Measurements from ENCODE around the genes SECTM1, CYBC1, FOXK2, FN3KRP and ZNF750.

DNA sequence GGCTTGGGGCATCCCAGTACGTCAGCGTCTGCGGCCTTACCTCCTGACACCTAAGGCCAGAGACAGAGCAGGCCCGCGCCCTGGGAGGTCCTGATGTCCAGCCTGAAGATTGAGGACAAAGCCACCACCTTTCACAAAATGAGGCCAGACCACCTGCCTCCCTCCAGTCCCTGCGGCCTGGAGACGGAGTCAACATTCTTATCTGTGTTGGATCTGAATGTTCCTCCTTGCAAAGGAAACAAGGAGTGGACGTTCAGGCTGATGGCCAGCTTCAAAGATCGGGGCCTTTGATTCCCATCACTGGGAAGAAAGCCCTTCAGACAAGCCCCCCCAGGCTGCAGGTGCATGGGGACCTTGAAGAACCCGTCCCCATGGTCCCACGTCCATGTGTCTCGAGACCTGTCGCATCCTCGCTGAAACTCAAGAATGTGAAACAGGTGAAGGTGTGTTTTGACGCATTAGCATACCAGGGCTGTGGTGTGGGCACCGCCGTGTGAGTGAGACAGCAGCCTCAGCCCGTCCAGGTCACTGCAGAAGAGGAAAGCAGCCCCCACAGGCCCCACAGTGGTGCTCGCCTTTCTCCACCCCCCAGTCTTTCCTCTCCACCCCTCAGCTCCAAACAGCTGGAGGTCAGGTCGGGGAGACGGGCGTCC is 673 bp upstream of the CSNK1D start:
- RRBS, result no CpG with 5 or more reads among the region's 22 CpGs
CAGE:
- cytosol, long polyA plus RNA, result no peak
- long polyA plus RNA, result no peak
- nucleus, long polyA plus RNA, result no peak

GRCh38 chr17:82330414-82330783 is 3.2 kb downstream of the SECTM1 start:
- RRBS, result no CpG with 5 or more reads among the region's 12 CpGs
CAGE:
- cytosol, long polyA plus RNA, result no peak
- long polyA plus RNA, result no peak
- nucleus, long polyA plus RNA, result no peak

GRCh38 chr17:82333652-82334432 is at the start of gene SECTM1:
SECTM1 (minus strand) TSS chr17:82333766.
- RRBS, result 24% methylated on average over 16 of the region's 68 CpGs
CAGE:
- cytosol, long polyA plus RNA, result no peak
- long polyA plus RNA, result no peak
- nucleus, long polyA plus RNA, result no peak

DNA sequence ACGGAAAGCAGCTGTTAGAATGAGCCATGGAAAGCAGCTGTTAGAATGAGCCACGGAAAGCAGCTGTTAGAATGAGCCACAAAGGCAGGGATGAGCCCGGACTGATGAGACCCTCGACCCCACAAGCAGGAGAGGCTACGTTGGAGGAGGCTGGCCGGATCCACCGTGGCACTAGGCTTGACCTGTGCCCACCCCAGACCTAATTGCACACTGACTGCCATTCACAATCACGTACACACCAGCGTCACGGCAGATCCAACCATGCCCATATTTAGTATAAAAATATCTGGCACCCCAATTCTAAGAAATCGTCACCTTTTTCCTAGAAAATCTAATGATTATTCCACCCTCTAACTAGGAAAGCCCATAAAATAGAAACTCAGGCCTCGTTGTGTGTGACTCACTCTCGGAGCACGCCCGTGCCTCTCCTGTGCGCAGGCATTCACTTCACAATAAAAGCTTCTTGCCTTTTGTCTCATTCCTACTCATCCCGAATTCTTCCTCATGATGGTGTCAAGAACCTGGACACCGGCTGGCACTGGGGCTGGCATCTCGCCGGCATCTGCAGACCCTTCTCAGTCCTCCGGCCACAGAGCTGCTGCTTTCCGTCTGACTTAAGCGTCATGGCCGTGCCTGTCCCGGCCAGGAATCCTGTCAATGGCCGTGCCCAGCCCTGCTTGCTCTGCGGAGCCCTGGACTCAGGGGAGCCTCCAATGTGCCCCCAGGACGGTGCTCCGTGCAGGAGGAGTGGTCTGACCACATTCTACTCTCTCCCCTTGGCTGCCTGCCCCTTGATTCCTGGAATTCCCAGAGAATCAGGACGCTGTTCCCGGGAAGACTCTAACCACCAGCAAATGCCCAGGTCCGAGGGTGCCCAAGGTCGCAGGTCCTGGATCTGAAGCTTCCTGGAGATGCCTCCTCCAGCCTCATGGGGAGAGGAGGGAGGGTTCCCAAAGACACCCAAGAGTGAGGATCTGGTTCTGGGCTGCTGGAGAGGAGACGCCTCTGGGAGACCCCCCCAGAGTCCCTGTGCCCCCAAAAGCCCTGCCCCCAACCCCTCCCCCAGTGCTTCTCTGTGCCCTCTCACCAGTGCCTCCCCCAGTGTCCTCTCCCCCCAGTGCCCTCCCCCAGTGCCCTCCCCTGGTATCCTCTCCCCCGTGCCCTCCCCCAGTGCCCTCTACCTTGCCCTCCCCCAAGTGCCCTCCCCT is 5.7 kb upstream of the SECTM1 start:
- RRBS, result 72% methylated on average over 9 of the region's 35 CpGs
CAGE:
- cytosol, long polyA plus RNA, result no peak
- long polyA plus RNA, result no peak
- nucleus, long polyA plus RNA, result no peak

- RRBS, result 89% methylated on average over 3 of the region's 48 CpGs
CAGE:
- cytosol, long polyA plus RNA, result no peak
- long polyA plus RNA, result no peak
- nucleus, long polyA plus RNA, result no peak
Measured at GRCh38 chr17:82448850-82450219, 1.2 kb downstream of the CYBC1 start.

DNA sequence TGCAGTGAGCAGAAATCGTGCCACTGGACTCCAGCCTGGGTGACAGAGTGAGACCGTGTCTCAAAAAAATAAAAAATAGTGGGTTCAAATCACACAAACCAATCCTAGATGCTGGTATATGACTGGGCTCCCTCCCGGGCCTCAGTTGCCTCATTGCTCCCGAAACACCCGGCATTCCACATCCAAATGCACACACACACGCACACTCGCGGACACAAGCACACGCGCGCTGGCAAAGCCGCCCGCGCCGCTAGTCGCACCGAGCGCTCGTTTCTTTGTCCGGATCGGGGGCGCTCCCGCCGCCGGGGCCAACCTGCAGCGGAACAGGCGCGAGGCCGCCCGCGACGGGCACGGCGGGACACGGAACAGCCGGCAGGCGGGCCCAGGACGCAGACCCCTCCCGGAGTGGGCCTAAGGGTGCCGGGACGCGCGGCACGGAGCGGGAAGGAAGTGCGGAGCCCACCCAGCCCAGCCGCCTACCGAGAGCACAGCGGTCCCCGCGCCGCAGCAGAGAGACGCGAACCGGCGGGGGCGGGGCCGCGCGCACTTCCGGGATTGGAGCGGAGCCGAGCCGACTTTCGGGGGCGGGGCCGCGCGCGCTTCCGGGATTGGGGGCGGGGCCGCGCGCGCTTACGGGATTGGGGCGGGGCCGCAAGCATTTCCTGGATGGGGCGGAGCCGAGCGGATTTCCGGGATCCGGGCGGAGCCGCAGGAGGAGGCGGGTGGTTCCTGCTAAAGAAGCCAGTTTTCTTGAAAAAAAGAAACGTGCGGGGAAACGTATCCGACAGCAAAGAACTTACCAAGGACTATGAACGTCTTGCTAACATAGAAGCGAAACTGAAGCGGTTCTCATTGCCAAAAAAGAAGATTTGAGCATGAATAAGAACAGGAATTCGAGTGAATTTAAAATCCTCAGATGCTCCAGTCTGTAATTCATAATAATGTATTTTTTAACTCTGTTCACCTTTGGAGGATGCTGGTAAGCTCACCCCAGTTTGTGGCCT is at the start of gene CYBC1:
Gene CYBC1, minus strand, starts transcription at position 533 of the 1,004 bp plus-strand sequence.
- RRBS, result under 1% methylated on average over 53 of the region's 95 CpGs
CAGE:
- cytosol, long polyA plus RNA, result start-site peak on the minus strand centred at position 499 of the sequence, 25 bp wide, 170 reads
- long polyA plus RNA, result start-site peak on the minus strand centred at position 503 of the sequence, 15 bp wide, 87 and 83 reads in 2 replicates
- nucleus, long polyA plus RNA, result start-site peak on the minus strand centred at position 504 of the sequence, 13 bp wide, 64 reads

GRCh38 chr17:82461460-82462625 is 3.3 kb downstream of the NARF start:
- RRBS, result no CpG with 5 or more reads among the region's 20 CpGs
CAGE:
- cytosol, long polyA plus RNA, result no peak
- long polyA plus RNA, result no peak
- nucleus, long polyA plus RNA, result no peak

DNA sequence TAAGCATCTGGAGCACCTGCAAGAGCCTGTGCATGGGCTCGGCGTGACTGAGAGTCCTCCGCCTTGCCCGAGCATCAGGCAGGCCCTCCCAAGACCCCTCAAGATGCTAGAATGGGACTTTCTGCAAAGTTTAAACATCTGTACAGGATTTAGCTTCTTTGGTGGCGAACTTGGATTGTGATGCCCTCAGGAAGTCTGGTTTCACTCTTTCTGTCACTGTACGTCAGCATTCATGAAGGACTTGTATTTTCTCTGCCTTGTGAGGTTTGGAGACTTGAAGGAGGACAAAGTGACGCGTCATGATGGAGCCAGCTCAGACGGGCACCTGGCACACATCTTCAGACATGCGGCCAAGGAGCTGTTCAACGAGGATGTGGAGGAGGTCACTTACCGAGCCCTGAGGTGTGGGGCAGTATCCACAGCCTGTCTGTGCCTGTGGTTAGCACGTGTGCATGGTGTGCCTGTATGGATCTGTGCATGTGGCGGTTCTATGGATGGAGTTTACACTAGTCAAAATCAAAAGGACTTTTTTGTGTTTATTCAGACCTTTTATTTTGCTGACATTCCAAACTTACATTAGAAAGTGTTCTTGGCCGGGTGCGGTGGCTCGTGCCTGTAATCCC is 26.1 kb downstream of the NARF start:
- RRBS, result no CpG with 5 or more reads among the region's 17 CpGs
CAGE:
- cytosol, long polyA plus RNA, result no peak
- long polyA plus RNA, result no peak
- nucleus, long polyA plus RNA, result no peak

GRCh38 chr17:82519621-82520422 is at the start of gene FOXK2:
FOXK2 (plus strand) TSS chr17:82519732.
- RRBS, result under 1% methylated on average over 51 of the region's 135 CpGs
CAGE:
- cytosol, long polyA plus RNA, result start-site peak on the plus strand at chr17:82519678-82519778, 29 reads
- long polyA plus RNA, result start-site peak on the plus strand at chr17:82519689-82520454, 30 and 24 reads in 2 replicates
- nucleus, long polyA plus RNA, result start-site peak on the plus strand at chr17:82519678-82519952, 26 reads

- RRBS, result no CpG with 5 or more reads among the region's 13 CpGs
CAGE:
- cytosol, long polyA plus RNA, result no peak
- long polyA plus RNA, result no peak
- nucleus, long polyA plus RNA, result no peak
Measured at GRCh38 chr17:82534153-82534923, 14.8 kb downstream of the FOXK2 start.

GRCh38 chr17:82544976-82545460 is 25.5 kb downstream of the FOXK2 start:
- RRBS, result no CpG with 5 or more reads among the region's 11 CpGs
CAGE:
- cytosol, long polyA plus RNA, result no peak
- long polyA plus RNA, result no peak
- nucleus, long polyA plus RNA, result no peak

- RRBS, result no CpG with 5 or more reads among the region's 11 CpGs
CAGE:
- cytosol, long polyA plus RNA, result no peak
- long polyA plus RNA, result no peak
- nucleus, long polyA plus RNA, result no peak
Measured at GRCh38 chr17:82560579-82561125, 41.1 kb downstream of the FOXK2 start.

GRCh38 chr17:82603380-82604816 is 44.3 kb downstream of the WDR45B start:
- RRBS, result no CpG with 5 or more reads among the region's 39 CpGs
CAGE:
- cytosol, long polyA plus RNA, result no peak
- long polyA plus RNA, result no peak
- nucleus, long polyA plus RNA, result no peak

GRCh38 chr17:82627596-82627975 is 20.7 kb downstream of the WDR45B start:
- RRBS, result no CpG with 5 or more reads among the region's 15 CpGs
CAGE:
- cytosol, long polyA plus RNA, result no peak
- long polyA plus RNA, result no peak
- nucleus, long polyA plus RNA, result no peak

- RRBS, result 1% methylated on average over 24 of the region's 78 CpGs
CAGE:
- cytosol, long polyA plus RNA, result start-site peak on the plus strand at chr17:82716728-82716741, 73 reads
- long polyA plus RNA, result no peak
- nucleus, long polyA plus RNA, result start-site peak on the plus strand at chr17:82716666-82716797, 53 reads
Measured at GRCh38 chr17:82715960-82716946, at the start of gene FN3KRP. FN3KRP (plus strand) TSS chr17:82716706.

DNA sequence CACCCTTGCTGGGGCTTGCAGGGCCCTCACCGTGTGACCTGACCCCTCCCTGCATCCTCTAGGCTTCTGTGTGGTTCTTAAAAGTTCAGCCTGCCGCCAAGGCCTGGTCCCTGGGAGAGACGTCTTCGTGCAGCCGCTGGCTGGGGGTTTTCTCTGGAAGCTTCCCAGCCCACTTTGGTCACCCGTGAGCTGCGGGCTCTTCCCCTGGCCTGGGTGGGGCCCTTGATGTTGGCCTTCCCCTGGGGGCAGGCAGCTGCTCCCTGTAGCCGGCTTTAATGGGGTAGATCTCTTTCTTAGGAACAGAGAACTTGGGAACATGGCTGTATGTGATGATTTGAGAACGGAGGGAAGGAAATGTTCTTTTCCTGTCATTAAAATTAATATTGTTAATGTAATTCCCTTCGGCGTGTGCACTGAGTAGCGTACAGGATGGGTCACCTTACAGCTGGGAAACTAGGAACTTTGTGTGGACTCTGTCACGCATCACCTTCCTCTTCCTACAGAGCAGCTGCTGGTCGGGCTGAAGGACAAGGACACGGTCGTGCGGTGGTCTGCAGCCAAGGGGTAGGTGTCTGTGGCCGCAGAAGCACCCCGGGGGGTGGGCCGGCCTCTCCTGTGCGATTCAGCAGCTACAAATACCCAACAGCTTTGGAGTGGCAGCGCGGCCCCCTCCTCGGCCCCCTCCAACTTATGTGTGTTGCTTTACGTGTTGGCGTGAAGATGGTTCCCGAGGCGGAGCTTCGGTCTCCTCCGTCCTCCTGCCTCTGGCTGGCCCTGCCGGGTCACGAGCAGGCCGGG is 32.5 kb downstream of the ZNF750 start:
- RRBS, result no CpG with 5 or more reads among the region's 33 CpGs
CAGE:
- cytosol, long polyA plus RNA, result no peak
- long polyA plus RNA, result no peak
- nucleus, long polyA plus RNA, result no peak

- RRBS, result no CpG with 5 or more reads among the region's 27 CpGs
CAGE:
- cytosol, long polyA plus RNA, result no peak
- long polyA plus RNA, result no peak
- nucleus, long polyA plus RNA, result no peak
Measured at GRCh38 chr17:82839626-82840347, at the start of gene ZNF750. ZNF750 (minus strand) TSS chr17:82840022.

- RRBS, result no CpG with 5 or more reads among the region's 30 CpGs
CAGE:
- cytosol, long polyA plus RNA, result no peak
- long polyA plus RNA, result no peak
- nucleus, long polyA plus RNA, result no peak
Measured at GRCh38 chr17:82846049-82846809, 6.4 kb upstream of the ZNF750 start.

- RRBS, result no CpG with 5 or more reads among the region's 10 CpGs
CAGE:
- cytosol, long polyA plus RNA, result no peak
- long polyA plus RNA, result no peak
- nucleus, long polyA plus RNA, result no peak
Measured at GRCh38 chr17:82859337-82859880, 19.6 kb upstream of the ZNF750 start.

- RRBS, result 80% methylated on average over 11 of the region's 36 CpGs
CAGE:
- cytosol, long polyA plus RNA, result no peak
- long polyA plus RNA, result no peak
- nucleus, long polyA plus RNA, result no peak
Measured at GRCh38 chr17:82874239-82875090, 34.6 kb upstream of the ZNF750 start.

Measured in H1 (cell line).